Measurements from ENCODE around the genes PTGFR and IFI44L.

- PRO-cap = no peak
Measured at GRCh38 chr1:75789631-75790668, 3.9 kb downstream of the RABGGTB start.

DNA sequence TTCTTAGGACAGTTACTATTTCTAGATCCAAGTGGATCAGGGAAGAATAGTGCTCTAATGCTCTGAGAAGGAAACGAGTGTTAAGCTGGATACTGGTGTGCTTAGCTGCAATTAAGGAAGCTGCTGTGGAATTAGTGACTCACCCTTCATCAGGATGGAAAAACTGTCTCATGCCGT, 179.5 kb downstream of the ST6GALNAC3 start:
- PRO-cap = no peak

GRCh38 chr1:76285705-76286167, 211.2 kb downstream of the ST6GALNAC3 start:
- PRO-cap = no peak

DNA sequence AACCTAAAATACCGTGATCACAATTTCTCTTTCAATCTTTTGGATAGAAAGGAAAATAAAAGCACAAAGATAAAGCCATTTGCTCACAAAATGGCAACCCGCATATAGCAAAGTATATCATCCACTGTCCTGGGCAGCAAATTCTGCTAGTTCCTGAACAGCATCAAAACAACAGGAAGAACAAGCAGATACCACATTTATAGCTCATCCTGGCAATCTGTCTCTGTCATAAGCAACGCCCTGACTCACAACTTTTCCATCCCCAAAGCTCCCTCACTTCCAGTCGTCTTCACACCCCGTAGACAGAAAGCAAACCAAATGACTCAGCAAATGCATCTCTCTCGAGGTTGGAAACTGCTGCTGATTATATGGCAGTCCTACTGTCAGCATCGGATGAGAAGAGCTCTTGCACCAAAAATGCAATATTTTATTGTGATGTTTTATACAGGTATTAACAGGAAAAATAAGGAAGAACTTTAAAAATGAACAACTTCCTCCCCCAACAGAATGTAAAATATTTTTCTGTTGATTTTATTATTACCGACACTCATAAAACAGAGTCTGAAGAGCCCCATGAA, 65.9 kb downstream of the AK5 start:
- PRO-cap = no peak

GRCh38 chr1:77938165-77938480, 40.7 kb downstream of the FUBP1 start:
- PRO-cap = no peak

- PRO-cap = no peak
Measured at GRCh38 chr1:77948056-77948913, 30.6 kb downstream of the FUBP1 start.

- PRO-cap = no peak
Measured at GRCh38 chr1:77951152-77951962, 27.5 kb downstream of the FUBP1 start.

- PRO-cap = no peak
Measured at GRCh38 chr1:77983245-77984265, 4.7 kb upstream of the FUBP1 start.

DNA sequence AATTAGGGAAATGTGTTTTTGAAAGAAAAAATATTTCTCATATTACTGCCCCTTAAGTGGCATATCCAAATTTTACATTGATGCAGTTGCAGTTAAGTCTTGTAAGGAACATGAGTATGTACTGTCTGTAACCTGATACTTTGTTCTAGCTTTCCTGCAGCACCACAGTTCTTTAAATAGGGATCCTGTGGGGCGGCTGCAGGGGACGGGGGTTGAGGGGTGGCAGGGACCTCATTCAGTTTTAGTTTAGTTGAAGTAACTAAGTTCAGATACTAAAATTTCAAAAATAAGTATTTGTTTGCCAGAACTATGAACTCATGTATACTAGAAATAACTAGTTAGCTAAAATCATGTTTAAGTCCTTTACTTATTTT, 768 bp upstream of the DNAJB4 start:
- PRO-cap = unidirectional peak, plus-strand start at position 201 of the sequence

- PRO-cap = no peak
Measured at GRCh38 chr1:78121672-78122479, 76.1 kb downstream of the GIPC2 start.

GRCh38 chr1:78154948-78155751, 109.4 kb downstream of the GIPC2 start:
- PRO-cap = no peak

GRCh38 chr1:78229257-78229939, 183.6 kb downstream of the GIPC2 start:
- PRO-cap = no peak

GRCh38 chr1:78419275-78419665, 71.5 kb upstream of the PTGFR start:
- PRO-cap = no peak

- PRO-cap = no peak
Measured at GRCh38 chr1:78476255-78476532, 14.6 kb upstream of the PTGFR start.

DNA sequence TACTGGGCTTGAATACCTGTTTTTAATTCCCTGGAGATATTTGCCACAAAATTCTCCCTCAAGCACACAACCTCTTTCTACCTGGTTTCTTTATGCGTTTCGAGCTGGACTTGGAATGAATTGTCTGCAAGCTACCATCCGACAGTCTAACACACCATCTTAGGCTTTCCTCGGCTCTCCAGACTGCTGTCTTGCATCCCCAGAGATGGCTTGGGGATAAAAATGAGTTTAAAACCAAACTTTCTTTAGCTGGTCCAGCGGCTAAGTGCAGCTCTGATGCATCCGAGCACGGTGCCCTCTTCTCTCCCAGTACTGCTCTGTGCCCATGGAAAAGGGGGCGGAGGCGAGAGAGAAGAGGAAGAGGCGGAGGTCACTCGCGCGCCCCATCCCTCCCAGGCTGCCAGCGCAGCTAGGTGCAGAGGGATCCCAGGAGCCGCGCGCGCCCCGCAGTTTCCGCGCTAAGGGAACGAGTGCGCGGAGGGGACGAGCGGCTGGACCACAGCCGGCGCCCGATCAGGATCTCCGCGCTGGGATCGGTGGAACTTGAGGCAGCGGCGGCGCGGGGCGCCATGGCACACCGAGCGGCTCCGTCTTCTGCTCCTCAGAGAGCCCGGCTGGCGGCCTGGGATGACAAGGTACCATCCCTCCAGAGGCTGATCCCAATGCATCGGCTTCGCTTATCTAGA, at the start of gene PTGFR:
TSS of gene PTGFR (plus strand) at position 373 of the 686 bp plus-strand sequence.
- PRO-cap = bidirectional peak, plus-strand start at position 395 of the sequence, minus-strand start at position 311 of the sequence

GRCh38 chr1:78619414-78620692, at the start of gene IFI44L:
TSS of gene IFI44L (plus strand) at chr1:78620448.
- PRO-cap = no peak

DNA sequence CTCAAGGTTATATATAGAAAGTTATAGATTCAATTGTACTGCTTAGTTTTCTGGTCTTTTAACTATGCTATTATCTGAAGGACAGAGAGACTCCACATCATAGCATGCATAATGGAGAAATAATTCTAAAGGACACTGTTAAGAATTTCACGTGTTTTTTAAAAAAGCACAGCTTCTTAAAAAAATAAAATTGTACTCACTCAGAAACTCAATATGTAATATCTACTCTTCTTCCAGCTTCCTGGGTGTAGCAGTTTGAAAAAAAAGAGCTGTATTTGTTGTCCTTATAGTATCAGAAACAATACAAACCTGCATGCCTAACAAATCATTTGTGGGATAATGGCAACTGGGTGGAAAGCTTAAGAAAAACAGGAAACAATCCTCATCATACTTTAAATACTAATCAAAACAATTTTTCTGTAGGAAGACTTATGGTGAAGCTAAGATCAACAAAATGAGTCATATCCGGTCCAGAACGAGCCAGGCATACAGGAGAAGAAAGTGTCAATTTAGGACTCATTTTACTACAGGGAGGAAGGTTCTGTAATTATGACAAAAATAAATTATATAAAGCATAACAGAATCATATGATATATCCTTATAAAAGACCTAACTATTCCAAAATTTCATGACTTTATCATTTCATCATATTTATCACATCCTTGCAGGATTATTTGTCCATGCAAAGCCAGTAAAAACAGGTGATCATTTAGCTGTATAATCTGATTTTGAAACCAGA, 181.8 kb upstream of the ADGRL4 start:
- PRO-cap = no peak

- PRO-cap = no peak
Measured at GRCh38 chr1:81670222-81670775, 130.4 kb upstream of the ADGRL2 start.

- PRO-cap = no peak
Measured at GRCh38 chr1:81699133-81699777, 101.5 kb upstream of the ADGRL2 start.

DNA sequence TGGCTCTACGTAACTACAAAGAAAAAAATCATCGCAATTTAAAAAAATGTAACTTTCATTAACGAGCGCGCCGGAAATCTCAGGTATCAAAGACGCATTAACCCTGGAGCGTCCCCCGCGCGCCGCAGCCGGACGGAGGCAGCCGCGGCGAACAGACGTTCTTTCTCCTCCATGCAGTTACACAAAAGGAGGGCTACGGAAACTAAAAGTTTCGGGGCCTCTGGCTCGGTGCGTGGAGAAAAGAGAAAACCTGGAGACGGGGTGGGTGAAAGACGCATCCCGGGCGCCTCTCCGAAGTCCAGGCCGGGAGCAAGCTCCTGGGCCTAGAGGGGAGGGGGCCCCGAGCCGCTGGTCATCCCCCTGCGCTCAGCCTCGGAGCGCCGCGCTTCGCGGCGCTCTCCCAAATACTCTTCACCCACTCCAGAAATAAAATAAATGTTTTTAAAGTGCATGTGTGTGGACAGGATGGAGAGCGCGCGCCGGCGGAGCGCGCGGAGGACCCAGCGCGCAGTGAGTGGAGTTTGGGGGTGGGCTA, 415 bp upstream of the ADGRL2 start:
- PRO-cap = bidirectional peak, plus-strand start at position 125 of the sequence, minus-strand start at position 183 of the sequence

Measured in left cardiac atrium (tissue), 1 donor.